Jejunum (tissue), 1 donor: ENCODE measurements around the gene LPP.

GRCh38 chr3:187764229-187764547 lies 18.9 kb upstream of the BCL6 start:
- PRO-cap: no peak

DNA sequence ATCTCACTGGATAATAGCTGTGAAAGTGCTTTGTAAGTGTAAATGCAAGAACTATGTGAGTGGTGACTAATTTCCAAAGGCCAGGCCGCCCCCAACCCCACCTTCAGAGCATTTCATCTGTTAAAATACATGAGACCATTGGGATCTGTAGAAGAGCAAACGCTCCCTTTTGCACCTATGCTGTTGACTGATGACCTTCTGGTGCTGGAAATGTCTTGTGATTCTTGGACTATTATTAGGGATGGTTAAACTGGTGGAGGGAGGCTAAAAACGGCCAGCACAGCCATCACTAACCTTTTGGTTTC lies 196.7 kb upstream of the LPP start:
- PRO-cap: no peak

DNA sequence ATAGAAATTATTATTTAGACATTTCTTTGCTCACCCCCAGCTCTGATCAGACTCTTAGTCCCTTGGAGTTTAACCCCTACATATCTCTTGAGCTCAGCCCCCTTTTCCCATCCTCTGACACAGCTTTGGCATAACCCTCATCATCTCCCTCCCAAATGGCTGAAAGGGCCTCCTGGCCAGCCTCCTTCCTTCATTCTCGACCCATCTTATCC lies 111.2 kb upstream of the LPP start:
- PRO-cap: no peak

DNA sequence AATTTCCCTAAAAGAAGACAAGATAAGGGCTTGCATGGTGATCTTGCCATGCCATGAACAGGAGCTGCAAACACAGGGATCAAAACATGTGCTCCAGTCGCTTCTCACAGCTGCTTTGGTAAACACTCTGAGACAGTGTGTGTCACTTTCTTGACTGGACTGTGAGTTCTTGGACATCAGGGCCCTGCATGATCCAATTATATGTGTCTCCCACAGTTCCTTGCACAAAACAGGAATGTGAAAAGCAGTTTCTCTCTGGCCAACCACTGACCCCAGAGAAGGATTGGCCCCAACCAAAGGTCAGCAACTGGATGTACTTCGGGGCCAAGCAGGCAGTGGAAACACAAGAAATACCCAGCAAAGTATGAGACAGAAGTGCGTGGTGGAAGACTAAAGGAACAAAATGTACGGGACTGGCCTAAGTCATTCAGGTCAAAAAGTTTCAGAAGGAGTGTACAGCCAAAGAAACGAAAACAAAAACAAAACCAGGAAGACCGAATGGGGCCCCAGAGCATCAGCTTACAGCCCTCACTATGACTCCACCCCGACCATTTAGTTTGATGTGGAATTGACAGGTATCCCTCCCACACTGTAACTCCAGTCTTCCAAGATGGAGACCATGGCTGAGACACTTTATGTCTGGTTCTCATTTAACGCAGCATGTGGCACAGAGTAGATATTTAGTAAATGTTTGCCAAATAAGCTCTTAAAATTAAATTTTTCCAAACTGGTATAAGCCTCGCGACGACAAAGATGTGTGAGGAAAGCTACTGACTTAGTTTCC lies 76.7 kb upstream of the LPP start:
- PRO-cap: no peak

GRCh38 chr3:188152975-188153351 lies 994 bp upstream of the LPP start:
- PRO-cap: bidirectional peak, plus-strand start at chr3:188153017, minus-strand start at chr3:188152922; bidirectional peak, plus-strand start at chr3:188153306, minus-strand start at chr3:188153258

DNA sequence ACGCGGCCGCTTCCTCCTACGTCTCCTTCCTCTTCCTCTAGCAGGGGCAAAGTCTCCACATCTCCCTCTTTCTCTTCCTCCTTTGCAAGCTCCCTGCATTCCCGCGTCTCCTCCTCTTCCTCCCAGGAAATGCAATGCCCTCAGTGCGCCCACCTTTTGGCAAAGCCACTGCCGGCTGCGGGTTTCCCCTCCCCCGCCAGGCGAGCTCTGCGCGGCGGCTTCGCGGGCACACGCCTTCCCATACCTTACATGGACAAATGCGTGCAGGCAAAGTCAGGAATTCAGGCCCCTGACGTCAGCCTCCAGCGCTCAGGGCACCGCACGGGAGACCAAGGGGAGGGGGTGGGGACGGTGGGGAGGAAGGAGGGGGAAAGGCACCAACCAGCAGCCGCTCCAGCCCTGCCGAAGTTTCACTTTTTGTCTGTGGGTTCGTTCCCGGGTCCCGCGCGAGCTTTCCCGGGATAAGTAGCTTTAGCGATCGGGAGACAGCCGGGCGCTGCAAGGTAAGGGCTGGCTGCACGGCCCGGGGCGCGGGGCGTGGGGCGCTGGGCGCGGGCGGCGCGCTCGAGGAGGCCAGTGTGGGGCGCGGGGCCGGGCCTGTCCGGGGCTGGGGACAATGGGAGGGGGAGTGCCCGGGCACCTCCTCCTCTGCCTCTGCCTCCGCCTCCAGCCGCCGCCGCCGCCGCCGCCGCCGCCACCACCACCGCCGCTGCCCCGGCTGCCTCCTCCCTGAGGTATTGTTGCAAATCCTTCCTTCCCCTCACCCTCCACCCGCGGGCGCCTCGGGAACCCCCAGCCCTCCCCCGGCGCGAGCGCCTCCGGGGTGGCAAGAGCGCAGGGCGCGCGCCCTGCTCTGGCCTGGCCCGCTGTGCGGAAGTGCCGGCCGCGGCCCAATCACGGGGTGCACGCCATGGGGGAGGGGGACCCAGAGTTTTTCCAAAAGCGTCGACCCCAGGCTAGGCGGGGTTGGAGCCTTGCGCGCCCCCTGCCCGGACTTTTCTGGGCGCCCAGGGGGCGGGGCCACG lies at the start of gene LPP:
Gene LPP (plus strand): TSS at position 639 of the 1,025 bp plus-strand sequence.
- PRO-cap: bidirectional peak, plus-strand start at position 348 of the sequence, minus-strand start at position 242 of the sequence; bidirectional peak, plus-strand start at position 809 of the sequence, minus-strand start at position 855 of the sequence

DNA sequence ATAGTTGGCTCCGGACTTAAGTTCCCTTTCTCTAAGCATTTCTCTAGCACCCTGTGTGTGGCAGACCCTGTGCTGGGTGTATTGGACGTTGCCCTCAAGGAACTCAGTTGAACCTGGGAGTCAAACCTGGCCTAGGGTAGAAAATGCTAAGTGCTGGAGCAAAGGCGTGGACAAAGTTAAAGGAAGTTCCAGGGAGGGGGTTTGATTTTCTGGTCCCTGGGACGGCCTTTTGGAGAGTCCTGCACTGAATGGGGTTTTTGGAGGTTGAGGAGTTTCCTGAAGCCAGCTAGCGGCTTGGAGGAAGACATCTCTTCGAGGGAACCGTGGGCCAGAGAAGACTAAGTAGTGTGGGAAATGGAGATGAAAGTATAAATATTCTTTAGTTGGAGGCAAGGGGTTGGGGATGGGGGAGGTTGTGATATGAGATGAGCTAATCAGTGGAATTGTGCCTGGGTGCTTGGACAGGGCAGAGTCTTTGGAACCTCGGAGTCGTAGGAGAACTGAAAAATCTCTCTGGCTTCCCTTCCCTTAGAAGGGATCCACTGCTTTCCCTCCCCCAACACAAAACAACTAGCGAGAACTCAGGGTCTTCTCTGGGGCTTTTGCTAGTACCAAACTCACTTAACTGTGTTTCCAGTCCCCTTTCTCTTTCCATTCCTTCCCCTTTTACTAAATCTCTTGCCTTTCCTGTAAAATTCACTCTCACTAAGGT lies 902 bp downstream of the LPP start:
- PRO-cap: no peak

GRCh38 chr3:188197228-188197878 lies 43.4 kb downstream of the LPP start:
- PRO-cap: no peak

DNA sequence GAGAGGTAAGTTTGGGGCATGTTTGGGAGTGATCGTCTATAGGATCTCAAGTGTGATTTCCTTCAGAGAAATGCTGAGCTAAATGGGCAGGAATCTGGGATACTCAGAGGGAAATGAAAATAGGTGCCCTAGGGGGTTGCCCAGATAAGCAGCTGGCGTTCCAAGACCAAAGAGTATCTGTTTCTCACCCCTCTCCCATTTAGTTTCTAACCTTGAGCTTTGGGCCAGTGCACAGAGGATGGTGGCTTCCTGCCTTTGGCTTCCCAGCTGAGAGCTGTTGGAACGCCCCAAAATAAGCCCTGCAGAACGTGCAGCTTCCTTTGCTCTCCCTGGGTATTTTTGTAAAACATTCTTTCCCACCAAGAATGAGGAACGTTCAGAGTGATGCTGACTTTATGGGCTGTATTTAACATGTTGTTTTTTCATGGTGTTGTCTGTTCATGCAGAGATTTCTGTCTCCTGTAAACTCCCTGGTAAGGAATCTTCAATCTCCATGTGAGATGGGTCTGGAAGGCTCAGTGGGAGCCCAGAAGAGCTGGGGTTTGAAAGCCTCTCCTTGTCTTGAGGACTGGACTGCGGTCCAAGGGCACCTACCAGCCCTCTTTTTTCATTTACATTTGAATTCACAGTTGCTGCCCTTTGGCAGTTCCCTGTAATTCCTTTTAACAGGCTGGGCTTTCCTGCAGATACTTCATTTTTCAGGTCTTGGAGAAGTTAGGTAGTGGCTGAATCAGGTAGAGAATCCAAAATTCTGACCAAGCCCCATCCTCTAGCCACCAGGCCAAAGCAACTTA lies 63.8 kb downstream of the LPP start:
- PRO-cap: no peak

DNA sequence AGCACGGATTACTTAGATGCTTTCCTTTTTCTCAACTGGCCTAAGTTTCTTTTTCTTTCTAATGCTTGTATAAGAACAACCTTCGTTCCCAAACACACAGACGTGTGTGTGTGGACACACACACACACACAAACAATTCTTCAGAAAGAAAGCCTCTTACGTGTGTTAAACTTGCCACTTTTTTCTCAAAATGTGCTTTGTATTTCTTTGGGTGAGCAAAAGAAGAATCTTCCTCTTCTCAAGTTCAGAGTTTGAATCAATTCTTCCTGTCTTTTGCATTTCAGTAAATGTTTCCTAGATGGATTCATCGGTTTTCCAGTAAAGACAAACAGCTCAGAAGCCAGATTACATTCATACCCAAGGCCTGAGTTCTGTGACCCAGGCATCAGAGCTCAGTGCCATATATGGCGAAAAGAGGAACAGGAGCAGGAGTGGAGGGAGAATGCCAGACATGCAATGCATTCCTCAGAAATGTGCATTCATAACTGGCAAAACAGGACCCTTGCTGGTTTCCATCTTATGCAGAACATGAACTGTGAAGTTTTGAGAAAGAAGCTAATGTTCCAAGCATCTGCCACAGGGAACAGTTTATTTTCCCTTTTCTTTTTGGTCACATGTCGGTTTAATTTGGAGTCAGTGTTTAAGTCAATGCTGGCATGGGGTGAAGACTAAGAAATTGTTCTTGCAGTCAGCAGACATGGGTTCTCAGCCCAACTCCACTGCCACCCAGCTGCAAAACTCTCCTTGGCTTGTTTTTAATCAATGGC lies 116.4 kb downstream of the LPP start:
- PRO-cap: no peak

GRCh38 chr3:188295653-188296272 lies 141.8 kb downstream of the LPP start:
- PRO-cap: no peak

DNA sequence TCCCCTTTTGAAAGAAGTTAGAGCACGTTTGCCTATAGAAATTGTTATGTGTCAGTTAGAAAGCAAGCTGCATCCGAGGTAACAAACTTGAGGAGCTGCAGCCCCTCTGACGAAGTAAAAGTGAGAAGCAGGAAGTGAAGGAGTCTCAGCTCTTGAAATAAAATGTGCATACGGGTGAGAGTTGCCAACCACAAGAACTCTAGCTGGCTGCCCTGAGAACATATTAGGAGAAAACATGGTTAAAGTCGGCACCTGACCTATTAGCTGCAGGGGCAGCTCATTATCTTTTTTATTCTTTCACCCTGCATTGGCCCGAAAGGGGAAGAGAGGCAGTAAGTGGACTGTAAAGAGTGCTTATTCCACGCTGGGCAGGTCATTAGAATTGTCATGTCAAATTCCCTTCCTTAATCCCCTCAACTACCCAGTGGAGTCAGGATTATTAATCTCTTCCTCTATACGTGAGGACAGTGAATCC lies 205.3 kb downstream of the LPP start:
- PRO-cap: no peak

- PRO-cap: no peak
These were observed 208.4 kb downstream of the LPP start for GRCh38 chr3:188362085-188362963.

- PRO-cap: no peak
These were observed 246.5 kb downstream of the LPP start for GRCh38 chr3:188400284-188401007.

DNA sequence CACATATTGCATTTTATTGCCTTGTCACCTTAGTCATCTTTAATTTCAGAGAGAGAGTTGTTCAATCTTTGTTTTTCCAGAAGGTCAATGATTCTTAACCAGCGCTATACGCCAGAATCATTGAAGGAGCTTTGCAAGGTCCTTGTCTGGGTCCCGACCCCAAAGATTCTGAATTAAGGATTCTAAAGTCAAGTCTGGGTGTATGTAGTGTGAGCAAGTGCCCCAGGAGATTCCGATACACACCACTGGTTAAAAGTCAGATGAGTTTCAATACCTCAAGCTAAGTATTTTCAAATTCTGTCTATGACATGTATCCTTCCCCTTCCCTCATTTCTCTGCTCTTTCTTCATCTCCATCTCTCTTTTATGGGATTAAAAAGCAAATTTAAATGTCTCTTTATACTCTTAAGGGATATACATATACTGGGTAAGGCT lies 319.4 kb downstream of the LPP start:
- PRO-cap: unidirectional peak, plus-strand start at position 145 of the sequence

GRCh38 chr3:188578614-188579347 lies 424.8 kb downstream of the LPP start:
- PRO-cap: no peak

DNA sequence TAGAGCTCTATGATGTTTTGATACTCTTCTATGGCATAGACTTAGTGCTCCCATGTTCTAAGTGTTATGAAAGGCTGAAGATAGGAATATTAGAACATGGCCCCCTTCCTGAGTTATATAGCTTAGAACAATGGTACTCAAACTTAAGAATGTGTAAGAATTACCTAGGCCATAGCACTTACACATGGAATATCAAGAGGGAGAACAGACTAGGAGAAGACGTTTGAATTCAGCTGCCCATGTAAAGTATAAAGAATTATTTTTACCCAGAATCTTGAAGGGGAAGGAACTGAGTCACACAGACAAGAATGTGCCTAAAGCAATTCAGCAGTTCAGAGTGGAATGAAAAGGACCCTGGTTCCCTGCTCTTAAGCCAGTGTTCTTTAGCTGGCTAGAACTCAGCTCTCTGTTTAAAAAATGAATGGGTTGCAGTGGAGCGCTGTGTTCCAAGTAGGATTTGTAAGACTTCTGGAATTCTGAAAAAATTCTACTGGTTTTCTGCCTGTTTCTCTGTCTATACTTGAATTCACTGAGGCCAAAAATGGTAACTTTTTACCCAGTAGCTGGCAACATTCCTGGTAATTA lies 440.1 kb downstream of the LPP start:
- PRO-cap: no peak

DNA sequence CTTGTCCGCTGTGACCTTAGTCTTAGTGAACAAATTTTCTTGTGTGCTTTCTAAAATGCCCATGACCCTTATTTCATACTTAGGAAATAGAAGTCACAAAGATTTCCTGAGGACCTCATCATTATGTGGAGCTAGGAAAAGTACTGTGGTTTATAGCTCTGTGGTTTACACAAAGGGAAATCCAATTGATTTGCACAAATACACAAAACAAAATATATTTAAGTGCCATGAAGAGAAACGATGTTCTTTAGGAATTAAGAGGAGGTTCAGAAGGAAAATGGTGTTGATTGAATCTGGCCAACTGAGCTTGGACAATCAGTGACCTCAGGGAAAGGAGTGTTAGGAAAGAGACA lies 500.0 kb downstream of the LPP start:
- PRO-cap: no peak

DNA sequence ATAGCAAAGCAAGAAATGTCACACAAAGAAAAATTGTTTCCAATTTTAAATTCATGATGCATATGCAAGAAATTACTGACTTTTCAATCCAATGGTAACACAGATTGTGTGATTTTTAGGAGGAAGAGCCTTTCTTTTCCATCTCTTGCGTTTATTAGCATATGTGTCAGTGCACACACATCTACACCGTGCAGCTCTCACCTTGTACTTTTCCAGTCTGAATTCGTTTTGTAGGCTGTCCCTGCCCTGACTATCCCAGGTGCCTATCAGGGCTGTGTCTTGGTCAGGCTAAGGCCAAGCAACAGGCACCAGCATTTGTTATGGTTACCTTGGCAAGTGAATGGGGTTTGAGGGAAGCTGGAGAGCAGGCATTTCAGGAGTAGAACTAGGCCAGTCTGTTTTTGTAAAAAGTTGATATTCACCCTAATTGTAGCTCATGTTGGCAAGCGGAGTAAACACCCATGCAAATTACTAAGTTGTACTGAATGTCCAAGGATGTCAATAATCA lies 489.5 kb upstream of the TPRG1 start:
- PRO-cap: no peak

- PRO-cap: no peak
These were observed 432.7 kb upstream of the TPRG1 start for GRCh38 chr3:188738922-188739554.